HCT116 (cell line): ENCODE measurements around a stretch of chr18.

- RRBS, result no CpG with 5 or more reads among the region's 4 CpGs
These were observed 54.3 kb downstream of the SLC66A2 start for GRCh38 chr18:79897126-79897570.

- RRBS, result 98% methylated on average over 1 of the region's 16 CpGs
These were observed 11.5 kb downstream of the SLC66A2 start for GRCh38 chr18:79939834-79940377.

DNA sequence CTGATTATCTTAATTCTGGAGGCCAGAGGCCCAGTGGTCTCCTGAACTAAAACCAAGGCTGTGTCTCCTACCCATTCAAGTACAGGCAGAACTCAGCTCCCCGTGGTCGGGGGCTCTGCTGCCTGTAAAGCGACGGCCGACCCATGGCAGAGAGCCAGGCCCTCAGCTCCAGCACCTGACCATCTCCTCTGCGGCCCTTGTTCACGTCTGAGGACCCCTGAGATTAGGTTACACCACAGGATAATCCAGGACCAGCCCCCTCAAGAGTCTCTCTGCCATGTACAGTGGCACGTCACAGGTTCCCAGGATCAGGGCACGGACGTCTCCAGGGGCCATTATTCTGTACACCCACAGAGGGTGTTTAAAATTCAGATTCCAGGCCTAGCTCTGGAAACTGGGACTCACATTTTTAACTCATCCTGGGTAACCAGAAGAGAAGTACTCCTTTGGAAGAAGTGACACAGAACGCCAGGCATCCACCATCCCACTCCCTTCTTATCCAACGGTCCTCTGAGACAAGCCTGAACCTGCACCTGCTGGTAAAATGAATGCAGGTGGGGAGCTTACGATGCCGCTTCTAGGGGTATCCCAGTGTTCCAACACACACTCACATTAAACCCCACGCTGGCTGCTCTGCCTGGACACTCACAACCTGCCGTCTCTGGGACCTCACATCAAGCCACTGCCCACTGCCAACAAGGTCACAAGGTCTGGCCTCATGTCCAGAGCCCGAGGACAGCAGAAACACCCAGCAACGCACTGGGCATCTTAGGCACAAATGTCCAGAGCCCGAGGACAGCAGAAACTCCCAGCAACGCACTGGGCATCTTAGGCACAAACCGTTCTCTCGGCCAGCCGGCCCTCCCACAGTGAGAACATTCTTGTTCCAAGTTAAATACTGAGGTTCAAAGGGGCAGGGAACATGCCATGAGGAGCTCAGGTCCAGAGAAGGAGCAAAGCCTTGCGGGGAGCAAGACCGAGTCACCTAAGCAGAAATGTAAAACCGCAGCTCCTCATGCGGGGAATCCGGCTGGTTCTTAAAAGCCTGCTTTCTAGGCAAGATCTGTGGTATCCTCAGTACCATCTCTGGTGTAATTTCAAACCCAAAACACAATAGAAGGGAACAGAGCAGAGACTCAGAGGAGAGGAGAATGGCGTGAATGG, 10.0 kb downstream of the SLC66A2 start:
- RRBS, result no CpG with 5 or more reads among the region's 29 CpGs

- RRBS, result no CpG with 5 or more reads among the region's 10 CpGs
These were observed 1.6 kb downstream of the TXNL4A start for GRCh38 chr18:79986624-79987369.

DNA sequence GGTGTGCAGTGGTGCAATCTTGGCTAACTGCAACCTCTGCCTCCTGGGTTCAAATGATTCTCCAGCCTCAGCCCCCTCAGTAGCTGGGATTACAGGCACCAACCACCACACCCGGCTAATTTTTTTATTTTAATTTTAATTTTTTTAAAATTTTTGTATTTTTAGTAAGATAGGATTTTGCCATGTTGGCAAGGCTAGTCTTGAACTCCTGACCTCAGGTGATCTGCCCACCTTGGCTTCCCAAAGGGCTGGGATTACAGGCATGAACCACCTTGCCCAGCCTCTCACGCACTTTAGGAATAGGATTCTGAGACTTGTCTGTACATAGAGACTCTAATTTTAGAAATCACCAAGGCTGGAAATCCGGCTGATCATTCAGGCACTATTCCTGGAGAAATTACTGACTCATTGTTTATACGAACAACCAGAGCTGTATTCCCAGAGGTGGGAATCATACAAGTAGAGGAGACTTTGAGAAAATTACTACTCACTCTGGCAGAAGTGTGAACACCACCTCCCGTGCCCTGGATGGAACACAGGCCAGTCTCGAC, 6.0 kb upstream of the ADNP2 start:
- RRBS, result no CpG with 5 or more reads among the region's 6 CpGs

GRCh38 chr18:80148966-80149439, 39.9 kb downstream of the ADNP2 start:
- RRBS, result no CpG with 5 or more reads among the region's 10 CpGs